Right cardiac atrium (tissue), 1 donor: Measurements from ENCODE around the genes PCSK5 and CEP78.

- PRO-cap, result no peak
These were observed 66.0 kb downstream of the TRPM6 start for GRCh38 chr9:74821649-74822172.

GRCh38 chr9:75267736-75268074, 179.4 kb downstream of the OSTF1 start:
- PRO-cap, result no peak

DNA sequence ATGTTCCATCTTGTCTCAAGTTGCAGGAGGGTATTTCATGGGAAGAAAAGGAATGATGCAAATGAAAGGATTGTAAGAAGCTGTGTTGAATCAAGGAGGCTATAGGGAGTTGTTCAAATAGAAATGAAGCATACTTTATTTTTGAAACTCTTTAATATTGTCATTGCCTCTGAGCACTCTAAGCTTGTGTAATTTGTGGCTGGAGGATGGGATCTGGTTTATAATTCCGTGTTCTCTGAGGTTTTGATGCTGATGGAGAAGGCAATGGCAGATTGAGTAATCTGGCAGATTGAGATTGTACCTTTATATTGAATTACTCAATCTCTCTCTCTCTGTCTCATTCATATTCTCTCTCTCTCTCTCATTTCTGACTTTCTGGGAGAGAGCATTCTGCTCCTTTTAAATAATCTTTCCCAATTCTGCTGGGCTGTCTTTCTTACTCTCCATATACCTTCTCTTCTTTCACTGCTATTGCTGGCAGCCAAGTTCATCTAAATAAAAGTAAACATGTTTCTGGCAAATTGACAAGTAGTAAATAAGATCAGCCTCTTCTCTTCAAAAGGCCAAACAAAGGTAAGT, 288.6 kb downstream of the OSTF1 start:
- PRO-cap, result no peak

- PRO-cap, result no peak
These were observed 622 bp upstream of the PCSK5 start for GRCh38 chr9:75889699-75890403.

DNA sequence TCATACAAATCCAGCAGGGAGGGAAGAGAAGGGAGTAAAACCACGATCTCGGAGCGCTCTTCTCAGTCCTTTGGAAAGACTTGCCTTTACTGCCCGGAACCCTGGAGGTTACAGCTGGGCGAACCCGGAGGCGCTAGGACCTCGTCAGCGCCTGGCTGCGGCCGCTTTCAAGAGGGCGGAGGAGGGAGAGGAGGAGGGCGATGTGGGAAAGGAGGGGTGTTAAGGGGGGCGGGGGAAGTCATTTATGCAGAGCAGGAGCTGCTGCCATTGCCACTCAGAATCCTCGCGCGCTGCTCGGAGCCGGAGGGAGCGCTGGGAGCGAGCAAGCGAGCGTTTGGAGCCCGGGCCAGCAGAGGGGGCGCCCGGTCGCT, at the start of gene PCSK5:
TSS of gene PCSK5 (plus strand) at position 270 of the 371 bp plus-strand sequence.
- PRO-cap, result bidirectional peak, plus-strand start at position 285 of the sequence, minus-strand start at position 112 of the sequence

- PRO-cap, result no peak
These were observed 565 bp downstream of the PCSK5 start for GRCh38 chr9:75890775-75891700.

DNA sequence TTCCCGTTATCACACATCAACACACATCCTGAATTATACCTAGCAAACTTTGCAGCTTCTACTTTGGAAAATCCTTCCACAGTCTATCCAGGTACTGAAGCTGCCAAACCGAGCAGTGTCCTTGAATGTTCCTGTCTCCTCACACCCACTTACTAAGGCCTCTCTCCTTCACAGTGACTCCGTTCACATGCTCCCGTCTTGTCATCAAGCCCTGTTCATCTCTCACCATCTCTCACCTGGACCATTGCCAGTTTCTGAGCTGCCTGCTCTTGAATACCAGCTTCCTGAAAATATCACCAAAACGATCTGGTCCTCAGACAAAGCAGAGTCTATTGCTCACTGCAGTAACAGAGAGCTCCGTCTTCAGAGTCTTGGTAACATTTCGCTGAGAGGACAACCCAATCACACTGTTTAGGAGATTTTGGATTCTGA, 57.4 kb downstream of the GCNT1 start:
- PRO-cap, result unidirectional peak, plus-strand start at position 299 of the sequence

- PRO-cap, result no peak
These were observed 71.7 kb downstream of the GCNT1 start for GRCh38 chr9:76530668-76531075.

DNA sequence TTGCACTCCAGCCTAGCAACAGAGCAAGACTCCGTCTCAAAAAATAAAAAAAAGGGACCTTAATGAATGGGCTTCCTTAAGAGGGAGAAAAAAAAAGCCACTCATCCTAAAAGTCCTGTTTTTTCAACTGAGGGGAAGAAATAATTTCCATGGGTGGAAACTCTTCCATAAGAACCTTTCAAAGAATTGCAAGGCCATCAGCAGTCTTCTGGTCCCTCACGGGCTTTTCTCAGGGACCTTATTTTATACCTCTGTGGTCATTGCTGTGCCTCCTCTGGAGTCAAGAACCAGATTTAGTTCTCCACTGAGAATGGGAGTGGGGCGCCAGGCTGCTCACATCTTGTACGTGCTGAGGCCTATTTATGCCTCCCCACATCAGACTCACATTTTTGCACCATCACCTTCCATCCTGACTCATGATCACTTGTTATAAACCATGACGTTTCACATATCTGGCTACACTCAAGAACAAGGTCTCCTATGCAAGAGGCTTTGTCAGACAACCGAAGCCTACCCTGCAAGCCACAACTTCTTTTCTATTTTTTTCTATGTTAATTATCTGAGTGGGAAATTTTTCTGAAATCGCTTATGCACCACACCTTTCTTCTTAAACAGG, 10.8 kb downstream of the PRUNE2 start:
- PRO-cap, result no peak

DNA sequence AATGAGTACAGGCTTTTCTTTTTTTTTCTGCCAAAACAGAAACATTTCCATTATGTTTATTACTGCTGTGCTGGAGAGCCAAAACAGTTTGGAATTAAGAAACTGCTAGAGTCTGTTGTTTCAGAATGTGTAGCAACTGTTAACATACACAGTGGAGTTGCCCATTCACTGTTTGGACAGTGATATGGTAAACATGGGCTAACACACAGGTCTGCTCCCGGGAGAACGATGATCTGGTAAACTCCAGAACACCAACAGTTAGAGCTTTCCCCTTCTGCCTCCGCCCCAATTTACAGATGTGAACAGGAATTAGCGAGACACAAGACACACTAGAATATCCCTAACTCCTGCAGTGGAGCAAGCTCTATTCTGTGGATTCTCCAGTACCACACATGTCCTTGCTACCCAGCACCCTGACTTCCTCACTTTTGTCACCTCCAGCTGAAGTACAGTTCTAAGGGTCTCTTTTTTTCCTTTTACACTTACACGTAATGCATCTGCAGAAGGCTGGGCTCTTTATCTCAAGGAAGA, 771 bp downstream of the PRUNE2 start:
- PRO-cap, result no peak

- PRO-cap, result no peak
These were observed 308 bp downstream of the PRUNE2 start for GRCh38 chr9:76905609-76906003.

DNA sequence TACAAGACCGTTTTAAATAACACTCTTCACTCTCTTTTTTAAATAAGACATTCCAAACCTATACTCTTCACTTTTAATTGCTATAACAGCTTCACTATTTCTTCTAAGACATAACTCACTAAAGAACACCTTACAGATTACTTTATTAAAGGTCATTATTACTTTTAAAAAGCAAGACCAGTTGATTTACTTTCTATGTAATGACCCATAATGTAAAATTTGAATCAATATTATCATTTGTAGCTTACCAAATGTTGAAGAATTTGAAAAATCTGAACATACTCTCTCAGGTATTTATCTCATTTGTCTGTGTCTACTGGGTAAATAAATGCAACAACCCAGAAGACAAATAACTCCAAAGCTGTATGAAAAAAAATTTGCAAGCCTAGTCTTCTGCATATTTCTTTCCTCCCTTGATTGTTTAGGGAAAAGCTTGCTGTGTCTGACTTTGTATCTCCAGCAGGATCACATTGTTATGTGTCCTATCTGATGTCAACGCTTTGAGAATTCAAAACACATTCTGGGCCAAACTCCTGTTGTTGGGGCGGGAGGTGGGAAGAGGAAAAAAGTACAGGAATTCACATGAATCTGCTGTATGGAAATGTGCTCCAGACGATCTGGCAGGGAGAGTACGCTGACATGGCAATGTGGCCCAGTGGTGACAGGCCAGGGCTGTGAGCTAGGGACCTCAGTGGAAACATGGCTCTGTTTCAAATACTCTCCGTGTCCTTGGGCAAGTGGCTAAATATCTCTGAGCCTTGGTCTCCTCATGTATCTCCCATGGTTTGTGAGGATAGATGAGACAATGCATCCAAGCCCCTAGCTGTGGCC, 87.2 kb upstream of the GNA14 start:
- PRO-cap, result no peak

- PRO-cap, result no peak
These were observed 54.3 kb downstream of the GNAQ start for GRCh38 chr9:77977004-77977922.

DNA sequence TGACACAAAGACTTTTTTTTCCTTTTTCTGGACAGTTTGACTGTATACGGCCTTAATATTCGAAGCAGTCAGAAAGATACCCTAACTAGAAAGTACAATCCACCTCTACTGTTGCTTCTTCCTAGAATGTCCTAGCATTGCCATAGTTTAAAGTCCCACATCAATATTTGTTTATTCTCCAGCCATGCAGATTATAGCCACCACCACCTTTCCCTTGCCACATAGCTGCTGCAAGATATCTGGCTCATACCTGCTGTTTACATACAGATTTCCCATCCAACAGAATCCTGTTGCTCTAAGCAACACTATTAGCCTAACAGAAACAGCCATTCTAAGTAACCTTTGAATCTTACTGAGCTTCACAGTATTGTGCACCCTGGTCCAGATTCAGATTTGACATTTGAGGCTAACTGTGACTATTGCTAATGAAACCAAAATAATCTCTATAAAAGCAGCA, 45.6 kb downstream of the GNAQ start:
- PRO-cap, result no peak

DNA sequence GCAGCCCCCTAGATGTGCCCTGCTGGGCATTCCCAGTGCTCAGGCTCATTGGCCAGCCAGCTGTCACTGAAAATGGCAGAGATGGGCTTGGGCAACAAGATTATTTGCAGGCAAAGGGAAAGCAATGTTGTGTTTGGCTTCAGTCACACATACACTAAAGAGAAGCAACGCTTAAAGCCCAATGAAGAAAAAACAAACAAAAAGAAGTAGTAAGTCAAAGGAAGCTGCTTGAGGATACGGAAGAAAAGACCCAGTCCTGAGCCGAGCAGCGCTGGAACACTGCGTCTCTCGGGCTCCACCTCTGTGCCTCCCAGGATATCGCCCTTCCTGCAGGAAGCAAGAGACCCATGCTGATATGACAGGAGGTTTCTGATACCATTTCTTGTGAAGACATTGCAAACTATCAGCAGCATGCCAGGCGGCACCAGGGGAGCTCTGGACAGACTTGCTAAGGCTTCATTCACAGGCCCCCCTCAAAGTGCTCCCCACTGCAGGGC, 9.9 kb downstream of the GNAQ start:
- PRO-cap, result no peak

GRCh38 chr9:78235317-78236509, at the start of gene CEP78:
CEP78 (plus strand) TSS chr9:78236075.
- PRO-cap, result bidirectional peak, plus-strand start at chr9:78236103, minus-strand start at chr9:78236012

DNA sequence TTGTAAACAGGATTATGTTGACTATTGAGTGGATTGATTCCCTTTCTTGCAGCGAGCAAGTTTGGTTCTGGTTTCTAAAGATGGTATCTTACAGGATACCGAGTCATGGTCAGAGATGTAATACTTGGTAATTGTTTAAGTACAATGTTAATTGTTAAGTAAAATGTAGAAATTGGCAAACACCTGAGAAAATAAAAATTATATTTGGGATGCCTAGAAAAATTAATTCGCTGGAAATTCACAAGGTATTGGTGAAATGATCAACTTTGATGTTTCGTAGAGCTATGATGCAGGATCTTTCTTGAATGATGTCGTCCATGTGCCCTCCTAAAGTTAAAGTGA, 372.4 kb downstream of the PSAT1 start:
- PRO-cap, result unidirectional peak, minus-strand start at position 197 of the sequence

GRCh38 chr9:79581567-79582373, 10.0 kb downstream of the TLE4 start:
- PRO-cap, result no peak

DNA sequence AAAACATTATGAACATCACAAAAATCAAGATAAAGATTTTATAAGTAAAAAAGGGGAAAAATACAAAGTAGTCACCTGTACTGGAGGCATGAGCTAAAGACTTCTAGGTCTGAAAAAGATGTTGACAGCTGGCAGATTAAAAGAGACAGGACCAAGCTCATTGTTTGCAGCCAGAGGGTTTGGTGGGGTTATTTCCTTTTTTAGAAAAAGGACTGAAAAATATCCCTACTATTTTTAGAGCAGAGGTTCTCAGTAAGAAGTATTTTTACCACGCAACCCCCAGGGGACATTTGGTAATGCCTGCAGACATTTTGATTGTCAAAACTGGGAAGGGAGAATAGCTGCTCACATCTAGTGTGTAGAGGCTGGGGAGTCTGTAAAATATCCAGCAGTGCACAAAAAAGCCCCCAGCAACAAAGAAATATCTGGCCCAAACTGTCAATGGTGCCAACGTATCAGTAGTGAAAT, 353.4 kb downstream of the TLE1 start:
- PRO-cap, result no peak

- PRO-cap, result no peak
These were observed 108.1 kb upstream of the TLE1 start for GRCh38 chr9:81797500-81797758.